Ishikawa (cell line): ENCODE measurements around the gene AVP.

DNA sequence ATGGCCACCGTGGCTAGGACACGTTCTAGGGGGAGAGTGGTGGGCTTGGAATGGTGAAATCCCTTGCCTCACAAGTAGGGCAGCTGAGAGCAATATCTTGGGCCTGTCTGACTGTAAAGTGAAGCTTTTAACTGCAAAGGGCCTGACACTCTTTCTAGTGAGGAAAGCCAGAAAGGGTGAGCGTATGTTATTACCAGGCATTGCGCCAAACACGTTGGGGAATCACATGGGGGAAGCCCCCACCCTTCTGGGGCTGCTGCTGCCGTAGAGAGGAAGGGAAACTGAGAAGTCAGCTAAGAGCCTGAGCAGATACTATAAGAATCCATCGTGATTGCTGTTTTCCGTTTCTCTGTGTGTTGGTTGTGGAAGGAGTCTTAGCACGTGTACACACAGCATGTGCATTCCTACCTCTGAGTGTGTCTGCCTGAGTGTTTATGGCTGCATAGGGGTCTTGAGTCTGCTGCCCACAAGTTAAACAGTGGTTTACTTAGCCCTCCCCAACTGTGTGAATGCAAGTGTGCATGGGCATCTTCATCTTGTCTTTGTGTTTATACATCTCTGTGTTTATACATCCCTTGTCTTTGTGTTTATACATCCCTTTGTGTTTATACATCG lies 50.4 kb upstream of the SIRPA start:
- RRBS: no CpG with 5 or more reads among the region's 10 CpGs

DNA sequence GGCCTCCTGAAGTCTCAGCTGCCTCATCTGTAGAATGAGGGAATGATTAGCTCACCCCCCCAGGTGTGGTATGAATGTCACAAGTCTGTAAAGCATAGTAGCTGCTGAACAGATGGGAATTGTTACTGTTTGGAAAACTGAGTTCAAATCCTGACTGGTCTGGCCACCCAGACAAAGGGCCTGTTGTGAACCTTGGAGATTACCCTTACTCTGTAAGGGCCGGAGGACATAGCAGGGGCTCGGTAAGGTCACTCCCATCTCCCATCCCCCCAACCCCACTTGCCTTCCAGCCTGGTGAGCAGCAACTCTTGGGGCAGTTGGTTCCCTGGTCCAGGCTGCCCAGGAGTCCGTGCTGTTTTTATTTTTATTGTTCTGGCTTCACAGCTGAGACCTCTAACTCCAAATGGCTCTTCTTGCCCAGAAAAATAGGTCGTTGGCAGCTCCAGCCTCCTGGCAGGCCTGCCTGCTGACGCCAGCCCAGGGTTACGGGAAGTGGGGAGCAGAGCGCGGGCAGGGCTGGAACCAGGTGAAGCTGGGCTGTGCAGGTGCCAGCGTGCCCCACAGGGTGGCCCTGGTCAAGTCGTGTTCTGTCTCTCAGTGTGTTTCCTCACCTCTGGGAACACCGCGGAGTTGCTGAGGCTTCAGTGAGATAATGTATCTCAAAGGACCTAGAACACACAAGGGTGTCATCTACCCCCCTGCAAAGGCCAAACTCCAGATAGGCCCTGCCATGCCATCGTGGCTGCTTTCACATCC lies 4.5 kb upstream of the SIRPA start:
- RRBS: no CpG with 5 or more reads among the region's 13 CpGs

- RRBS: no CpG with 5 or more reads among the region's 13 CpGs
Observed at GRCh38 chr20:1896814-1897529, 1.8 kb downstream of the SIRPA start.

DNA sequence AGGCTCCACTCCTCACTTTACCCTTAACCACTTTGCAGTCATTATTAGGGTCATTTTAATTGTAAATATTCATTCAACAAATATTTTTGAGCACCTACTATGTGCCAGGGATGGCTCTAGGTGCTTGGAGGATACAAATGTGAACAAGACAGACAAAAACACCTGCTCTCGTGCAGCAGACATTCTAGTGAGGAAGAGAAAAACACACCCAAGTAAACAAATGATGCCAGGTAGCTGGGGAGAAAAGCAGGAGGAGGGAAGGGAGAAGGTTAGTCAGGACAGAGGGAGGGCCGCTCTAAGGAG lies 7.1 kb downstream of the SIRPA start:
- RRBS: no CpG with 5 or more reads among the region's 2 CpGs

DNA sequence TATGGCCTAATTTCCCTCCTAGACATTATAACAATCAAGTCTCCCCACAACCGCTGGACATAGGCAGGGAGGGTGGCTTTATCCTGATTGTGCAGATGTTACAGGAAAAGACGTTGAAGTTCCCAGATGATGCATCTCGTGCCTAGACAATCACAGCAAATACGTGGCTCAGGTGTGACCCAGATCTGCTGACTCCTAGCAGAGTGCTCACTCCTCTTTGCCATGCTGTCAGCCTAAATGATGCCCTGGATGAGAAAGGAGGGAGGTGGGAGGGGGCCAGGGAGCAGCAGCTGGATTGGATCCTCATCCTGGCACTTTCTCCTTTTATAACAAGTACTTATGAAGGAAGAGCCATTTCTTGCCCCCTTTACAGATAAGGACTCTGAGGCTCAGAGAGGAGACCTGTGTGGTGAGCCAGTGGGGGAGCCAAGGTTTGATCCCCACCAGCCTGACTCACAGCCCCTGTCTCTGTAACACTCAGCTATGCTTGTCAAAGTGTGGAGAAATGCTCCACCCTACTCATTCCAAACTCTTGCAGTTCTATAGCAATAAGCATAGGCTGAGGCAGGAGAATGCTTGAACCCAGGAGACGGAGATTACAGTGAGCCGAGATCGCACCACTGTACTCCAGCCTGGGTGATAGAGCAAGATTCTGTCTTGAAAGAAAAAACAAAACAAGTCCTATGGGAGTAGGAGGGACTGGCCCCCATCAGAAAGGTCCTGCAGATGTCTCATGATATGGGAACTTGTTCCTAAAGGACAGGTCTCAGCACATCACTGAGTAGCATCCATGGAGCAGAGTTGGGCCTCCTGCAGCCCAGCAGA lies 21.9 kb downstream of the SIRPA start:
- RRBS: no CpG with 5 or more reads among the region's 7 CpGs

DNA sequence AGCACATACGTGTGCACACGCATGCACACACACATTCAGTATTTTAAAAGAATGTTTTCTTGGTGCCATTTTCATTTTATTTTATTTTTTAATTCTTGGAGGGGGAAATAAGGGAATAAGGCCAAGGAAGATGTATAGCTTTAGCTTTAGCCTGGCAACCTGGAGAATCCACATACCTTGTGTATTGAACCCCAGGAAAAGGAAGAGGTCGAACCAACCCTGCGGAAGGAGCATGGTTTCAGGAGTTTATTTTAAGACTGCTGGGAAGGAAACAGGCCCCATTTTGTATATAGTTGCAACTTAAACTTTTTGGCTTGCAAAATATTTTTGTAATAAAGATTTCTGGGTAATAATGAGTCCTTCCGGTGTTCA lies 44.3 kb downstream of the SIRPA start:
- RRBS: no CpG with 5 or more reads among the region's 5 CpGs

GRCh38 chr20:2147649-2148394 lies 46.2 kb downstream of the STK35 start:
- RRBS: no CpG with 5 or more reads among the region's 17 CpGs

GRCh38 chr20:2221936-2222269 lies 73.9 kb upstream of the TGM3 start:
- RRBS: no CpG with 5 or more reads among the region's 2 CpGs

DNA sequence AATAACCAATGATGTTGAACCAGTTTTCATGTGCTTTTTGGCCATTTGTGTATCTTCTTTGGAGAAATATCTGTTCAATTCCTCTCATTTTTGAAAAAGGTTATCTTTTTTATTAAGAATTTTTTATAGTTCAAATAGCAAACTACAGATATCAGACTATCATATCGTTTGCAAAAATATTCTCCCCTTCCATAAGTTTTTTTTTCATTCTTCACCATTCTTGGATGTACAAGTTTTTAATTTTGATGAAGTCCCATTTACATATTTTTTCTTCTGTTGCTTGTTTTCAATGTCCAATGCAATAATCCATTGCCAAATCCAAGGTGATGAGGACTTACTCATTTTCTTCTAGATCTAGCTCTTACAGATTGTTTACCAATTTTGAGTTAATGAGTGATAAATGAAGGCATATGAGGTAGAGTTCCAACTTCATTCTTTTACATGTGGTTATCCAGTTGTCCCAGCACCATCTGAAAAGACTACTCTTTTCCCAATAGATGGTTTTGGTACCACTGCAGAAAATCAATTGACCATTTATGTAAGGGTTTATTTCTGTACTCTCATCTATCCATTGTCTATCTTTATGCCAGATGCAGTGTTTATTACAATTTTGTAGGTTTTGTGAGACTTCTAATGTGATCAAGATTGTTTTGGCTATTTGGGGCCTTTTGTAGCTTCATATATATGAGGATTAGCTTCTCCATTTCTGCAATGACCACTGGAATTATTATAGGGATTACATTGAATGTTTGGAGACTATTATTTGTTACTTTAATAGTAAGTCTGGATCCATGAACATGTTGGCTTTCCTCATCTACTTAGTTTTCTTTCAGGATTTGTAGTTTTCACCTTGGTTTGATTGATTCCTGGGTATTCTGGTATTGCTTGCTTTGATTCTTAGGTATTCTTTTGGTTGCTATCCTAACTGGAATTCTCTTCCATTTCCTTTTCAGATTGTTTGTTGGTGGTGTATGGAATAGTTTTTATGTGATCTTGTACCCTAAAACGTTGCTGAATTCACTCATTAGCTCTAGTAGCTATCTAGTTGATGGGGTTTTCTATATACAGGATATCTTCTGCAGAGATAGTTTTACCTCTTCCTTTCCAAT lies 10.6 kb downstream of the SNRPB start:
- RRBS: no CpG with 5 or more reads among the region's 2 CpGs

DNA sequence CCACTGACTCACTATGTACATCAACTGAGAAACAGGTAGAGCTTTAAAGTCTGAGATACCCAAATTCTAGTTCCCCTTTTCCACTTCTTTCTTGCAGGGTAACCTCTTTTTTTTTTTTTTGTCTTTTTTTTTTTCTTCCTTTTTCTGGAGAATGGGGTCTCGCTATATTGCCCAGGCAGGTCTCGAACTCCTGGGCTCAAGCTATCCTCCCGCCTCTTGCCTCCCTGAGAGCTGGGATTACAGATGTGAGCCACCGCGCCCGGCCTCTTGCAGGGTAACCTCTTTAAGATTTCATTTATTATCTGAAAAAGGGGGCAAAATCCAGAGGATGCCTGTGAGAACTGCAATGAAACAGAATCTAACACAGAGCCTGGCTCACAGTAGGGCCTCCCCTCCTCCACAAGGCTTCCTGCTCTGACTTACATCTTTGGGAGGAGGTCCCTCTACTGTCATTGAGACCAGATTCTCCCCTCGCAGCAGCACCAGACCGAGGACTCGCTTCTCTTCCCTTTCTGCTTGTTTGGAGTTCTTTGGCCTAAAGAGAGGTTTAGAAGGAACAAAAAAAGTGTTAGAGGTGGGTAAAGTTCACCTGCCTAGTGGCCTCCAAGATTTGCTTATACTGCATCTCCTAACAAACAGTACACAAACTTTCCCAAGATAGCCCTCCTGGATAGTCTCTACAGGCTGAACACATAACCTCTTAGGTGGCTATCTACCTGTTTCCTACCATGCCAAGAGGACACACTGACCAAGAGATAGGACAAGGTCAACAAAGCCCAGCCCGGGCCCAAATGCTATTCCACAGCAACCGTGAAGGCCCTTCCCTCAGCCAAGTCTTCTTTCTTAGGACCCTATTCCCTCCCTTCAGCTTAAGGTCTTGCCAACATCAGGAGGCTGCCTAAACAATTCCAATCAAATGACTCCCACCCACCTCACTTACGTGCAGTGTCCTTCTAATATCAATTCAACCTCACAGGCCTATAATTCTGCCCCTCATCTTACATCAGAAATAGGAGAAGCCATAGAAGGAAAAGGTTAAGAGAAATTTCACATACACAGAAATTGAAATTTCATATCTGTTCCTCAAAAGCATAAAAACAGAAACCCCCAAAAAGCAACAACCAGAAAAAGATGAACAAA lies 4.9 kb downstream of the SNRPB start:
- RRBS: no CpG with 5 or more reads among the region's 12 CpGs

DNA sequence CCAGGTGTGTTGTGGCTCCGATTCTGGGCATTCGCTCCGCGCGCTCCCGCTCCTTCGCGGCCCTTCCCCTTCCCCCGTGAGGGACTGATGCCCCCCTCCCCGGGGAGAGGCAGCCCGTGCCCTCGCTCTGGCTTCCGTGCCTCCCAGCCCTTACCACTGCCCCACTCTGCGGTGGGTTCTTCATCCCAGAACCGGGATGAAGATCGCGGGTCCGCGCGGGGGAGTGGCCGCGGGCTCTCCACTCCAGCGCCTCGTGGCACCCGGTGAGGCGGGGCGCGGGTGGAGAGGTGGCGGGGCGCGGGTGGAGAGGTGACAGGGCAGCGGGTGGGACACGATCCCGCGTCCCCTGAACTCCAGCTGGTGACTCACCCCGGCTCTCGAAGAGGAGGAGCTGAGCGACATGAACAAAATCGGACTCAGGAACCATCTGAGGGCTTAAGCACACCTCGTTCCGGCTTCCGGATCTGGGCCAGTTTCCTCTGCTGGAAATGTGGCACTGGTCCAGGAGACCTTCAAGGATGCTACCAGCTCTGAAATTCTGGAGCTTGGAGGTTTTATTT lies 22.5 kb downstream of the TMC2 start:
- RRBS: 28% methylated on average over 26 of the region's 42 CpGs

GRCh38 chr20:2663436-2664052 lies 472 bp downstream of the IDH3B start:
- RRBS: under 1% methylated on average over 4 of the region's 25 CpGs

- RRBS: 4% methylated on average over 69 of the region's 124 CpGs
Observed at GRCh38 chr20:2692906-2693755, 551 bp downstream of the EBF4 start.

DNA sequence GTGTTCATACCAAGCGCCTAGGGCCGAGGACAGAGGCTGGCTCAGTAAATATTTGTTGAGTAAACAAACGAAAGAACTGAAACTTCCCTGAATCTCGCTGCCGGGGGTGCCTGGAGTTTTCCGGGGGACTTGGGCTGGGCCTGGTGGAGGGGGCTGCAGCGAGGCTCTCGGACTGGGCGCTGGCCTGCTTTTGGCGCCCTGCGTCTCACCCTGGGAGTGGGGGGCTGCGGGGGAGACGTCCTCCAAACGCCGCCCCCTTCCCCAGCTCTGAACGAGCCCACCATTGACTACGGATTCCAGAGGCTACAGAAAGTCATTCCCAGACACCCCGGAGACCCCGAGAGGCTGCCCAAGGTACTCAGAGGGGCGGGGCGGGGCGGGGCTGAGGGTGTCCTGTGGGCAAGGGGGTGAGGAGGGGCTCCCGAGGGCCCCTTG lies 49.0 kb downstream of the CPXM1 start:
- RRBS: no CpG with 5 or more reads among the region's 23 CpGs

DNA sequence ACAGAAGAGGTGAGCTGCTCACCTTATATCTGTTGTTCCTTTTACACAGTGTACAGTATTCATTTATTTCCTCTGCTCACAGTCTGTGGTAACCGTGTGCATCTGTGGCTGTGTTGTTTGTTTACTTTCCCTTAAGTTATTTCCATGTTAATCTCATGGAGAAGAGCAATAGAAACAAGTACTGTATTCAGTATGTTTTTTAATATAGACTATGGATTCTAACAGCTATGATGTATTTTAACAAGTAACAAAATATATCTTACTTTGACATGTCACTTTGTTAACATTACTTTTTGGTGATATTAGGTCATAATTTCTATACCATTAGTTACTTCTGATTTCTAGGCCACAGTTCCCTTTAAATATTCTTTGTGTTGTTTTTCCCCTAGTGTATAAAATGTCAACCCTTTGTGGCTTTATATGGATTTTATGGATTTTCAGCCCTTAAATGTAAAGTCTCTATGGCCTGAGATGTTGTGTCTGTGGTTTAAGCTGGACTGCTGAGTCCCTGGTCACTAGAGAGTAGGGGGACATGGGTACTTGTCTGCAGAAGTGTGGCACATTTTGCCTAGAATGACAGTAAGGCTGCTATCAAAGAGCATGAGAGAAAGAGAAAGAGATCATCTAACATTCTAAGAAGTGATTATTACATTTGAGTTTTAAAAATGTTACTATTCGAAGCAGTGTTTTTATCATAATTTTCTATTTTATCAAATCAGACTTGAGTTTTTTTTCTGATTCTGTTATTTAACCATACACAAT lies 68.0 kb upstream of the GNRH2 start:
- RRBS: no CpG with 5 or more reads among the region's 2 CpGs

DNA sequence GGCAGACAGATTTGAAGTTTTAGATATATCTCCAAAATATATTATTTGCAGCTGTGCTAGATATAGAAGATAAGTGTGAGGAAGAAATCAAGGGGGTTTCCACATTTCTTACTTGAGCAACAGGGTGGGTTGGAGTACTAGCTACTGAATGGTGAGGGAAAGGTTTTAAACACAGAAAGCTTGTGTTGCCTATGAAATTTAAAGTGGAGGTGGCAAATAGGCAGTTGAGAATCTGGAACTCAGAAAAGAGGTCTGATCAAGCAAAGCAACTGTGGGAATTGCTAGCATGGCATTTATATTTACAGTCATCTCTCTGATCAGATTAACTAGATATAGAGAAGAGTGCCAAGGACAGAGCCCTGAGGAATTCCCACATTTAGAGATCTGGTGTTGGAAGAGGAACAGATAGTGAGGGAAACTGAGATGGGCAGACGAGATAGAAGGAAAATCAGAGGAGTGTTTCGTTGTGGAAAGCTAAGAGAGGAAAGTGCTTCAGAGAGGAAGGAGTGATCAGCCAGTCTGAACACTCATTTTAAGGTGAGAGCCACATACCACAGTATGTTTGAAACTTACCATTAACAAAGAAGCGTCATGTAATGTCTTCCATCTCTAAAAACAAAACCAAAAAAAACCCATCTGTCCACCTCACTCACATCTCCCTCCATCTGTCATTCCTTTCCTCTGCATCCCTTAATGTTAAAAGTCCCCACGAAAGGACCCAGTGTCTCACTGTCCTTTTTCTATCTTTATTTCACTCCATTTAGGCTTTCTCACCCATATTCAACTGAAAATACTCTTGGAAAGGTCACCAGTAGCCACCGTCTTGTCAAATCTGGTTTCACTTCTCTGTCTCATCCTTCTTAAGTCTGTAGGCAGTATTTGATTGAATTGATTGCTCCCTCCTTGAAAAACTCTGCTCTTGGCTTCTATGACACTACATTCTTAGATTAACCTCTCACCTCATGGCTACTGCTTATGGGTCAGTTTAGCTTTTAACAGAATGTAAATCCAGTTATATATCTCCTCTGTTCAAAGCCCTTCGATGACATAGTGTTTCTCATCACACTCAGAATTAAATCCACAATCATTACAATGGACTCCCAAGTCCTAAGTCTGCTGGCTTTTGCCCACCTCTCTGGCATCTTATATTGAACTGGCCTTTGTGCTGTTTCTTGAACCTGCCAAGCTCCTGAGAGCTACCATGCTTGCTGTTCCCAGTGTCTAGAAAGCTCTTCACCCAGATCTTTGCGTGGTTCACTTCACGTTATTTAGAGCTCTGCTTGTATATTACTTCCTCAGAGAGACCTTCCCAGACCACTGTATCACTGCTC lies 59.4 kb upstream of the GNRH2 start:
- RRBS: no CpG with 5 or more reads among the region's 8 CpGs

GRCh38 chr20:3071704-3072705 lies 585 bp downstream of the OXT start:
- RRBS: 95% methylated on average over 27 of the region's 97 CpGs

DNA sequence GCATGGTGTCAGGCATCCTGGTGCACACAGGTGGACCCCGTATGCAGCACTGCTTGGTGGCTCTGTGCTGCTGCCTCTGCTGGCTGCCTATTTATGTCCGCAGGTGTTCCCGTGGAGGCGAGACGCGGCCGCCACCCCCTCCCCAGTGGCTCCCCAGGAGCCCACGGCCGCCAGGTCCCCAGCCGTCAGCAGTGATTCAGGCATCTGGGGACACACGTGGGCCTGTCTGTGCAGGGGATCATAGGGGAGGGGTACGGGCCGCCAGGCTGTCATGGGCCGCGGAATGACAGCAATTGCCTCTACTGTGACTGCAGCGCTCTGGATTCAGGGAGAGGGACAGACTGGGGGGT lies at the start of gene AVP:
AVP (minus strand) TSS at position 66 of the 350 bp plus-strand sequence.
- RRBS: no CpG with 5 or more reads among the region's 16 CpGs

- RRBS: no CpG with 5 or more reads among the region's 10 CpGs
Observed at GRCh38 chr20:3121104-3121680, 36.7 kb upstream of the AVP start.

DNA sequence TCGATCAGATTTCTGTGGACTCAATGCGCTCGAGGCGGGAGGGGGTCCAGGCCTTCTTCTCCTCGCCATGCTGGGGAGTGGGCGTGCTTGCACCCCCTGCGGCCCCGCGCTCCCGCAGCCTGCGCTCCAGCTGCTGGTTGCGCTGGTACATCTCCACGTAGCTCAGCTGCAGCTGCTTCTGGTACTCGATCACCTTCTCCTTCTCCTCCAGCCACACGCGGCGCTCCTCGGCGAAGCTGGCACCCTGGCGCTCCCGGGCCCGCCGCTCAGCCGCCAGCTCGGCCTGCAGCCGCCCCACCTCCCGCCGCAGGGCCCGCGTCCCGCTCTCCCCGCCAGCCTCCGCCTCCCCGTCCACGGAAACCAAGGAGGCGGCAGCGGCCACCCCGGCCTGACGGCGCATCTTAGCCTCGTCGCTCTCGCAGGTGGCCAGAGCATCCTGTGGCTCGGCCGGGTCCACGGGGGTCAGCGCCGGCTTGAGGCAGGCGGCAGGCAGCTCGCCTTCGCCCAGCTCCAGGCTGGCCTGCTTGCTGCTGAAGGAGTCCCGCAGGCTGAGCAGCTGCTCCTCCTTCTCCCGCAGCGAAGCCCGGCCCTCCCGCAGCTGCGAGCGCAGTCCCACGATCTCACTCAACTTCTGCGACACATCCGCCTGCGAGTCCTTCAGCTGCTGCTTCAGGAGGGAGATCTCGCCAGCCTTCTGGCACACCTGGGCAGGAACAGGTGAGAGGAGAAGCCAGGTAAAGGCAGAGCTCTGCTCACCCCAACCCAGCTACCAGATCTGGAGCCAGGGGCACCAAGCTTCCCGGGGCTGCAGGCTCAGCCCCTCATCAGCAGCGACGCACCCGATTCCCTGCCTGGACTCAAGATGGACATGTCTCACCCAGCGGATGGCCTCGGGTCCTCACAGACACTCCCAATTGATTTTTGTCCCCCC lies 5.0 kb upstream of the FASTKD5 start:
- RRBS: 95% methylated on average over 11 of the region's 69 CpGs